Vermiform appendix (tissue), 1 donor: ENCODE measurements around a stretch of chr5.

DNA sequence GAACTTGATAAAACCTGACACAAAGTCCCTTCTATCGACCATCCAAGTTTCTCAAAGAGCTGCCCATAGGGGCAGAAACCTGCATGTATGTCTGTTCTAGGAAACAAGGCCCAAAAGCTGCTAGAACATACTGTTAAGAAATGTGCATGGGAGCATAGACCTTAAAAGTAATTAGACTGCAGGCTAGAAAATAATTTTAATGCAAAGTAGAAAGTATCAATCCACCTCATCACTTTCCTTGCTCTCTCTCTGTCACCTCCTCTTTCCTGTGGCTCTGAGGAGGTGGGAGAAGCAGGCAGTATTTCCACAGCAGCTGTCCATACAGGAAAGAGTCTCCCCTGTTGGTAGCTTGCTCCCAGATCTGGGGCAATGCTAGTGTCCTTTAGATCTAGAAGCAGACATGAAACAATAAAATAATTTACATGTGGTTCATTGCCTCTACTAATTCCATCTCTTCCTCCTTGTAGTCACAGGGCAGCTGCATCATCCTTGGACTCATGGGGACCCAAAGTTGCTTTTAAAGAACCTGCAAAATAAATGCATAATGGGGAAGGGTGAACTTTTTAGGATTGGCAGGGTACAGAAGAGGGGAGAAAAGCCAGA, 9.2 kb upstream of the DNAJC18 start:
- PRO-cap: no peak

DNA sequence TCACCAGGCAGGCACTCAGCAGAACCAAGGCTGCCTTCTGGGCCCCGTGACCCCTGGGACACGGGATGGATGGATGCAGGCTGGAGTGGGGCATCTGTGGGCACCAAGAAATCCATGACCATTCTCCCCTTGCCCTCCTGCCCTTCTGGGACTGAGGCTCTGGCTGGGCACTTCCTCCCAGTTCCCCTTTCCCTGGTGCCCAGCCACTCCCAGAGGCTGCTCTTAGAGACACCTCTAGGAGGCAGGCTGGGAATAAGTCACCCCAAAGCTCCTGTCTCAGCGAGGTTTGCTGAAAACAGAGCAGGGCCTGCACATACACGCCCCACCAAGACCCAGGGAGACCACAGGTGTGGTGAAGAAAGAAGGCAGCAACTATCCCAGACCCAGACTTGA, 951 bp downstream of the STING1 start:
- PRO-cap: no peak

GRCh38 chr5:139503812-139504639, 21.5 kb upstream of the STING1 start:
- PRO-cap: no peak

- PRO-cap: no peak
Observed at GRCh38 chr5:139633200-139634451, 14.5 kb upstream of the CXXC5 start.

GRCh38 chr5:139666550-139667618, 18.7 kb downstream of the CXXC5 start:
- PRO-cap: no peak

DNA sequence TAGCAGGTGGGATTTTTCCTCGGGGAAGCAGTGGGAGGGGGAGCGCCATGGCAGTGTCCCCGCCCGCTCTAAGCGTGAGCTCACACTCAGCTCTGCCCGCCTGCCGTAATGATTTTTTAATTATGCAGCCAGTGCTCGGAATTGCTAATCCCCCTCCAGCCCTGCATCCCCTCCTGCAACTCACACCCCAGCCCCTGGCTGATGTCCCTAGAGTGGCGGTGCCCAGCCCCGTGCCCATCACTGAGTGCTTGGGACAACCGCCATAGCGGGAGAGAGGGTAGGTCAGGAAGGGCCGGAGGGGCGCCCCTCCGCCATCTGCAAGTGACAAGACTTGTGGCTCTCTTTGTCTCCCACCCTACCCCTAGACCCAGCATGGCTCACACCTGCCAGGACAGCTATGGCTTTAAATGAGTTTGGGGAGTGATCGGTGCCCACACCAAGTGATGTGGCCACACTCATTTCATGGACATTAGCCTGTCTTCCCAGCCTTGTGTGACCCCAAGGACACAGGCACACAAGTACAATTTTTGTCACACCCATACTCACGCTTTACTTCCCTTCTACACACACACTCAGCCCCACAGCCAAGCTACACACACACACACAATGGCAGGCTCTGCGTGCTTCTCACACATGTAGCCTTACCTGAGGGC, 21.1 kb downstream of the CXXC5 start:
- PRO-cap: no peak

GRCh38 chr5:139788581-139788918, 7.1 kb upstream of the PSD2 start:
- PRO-cap: no peak

DNA sequence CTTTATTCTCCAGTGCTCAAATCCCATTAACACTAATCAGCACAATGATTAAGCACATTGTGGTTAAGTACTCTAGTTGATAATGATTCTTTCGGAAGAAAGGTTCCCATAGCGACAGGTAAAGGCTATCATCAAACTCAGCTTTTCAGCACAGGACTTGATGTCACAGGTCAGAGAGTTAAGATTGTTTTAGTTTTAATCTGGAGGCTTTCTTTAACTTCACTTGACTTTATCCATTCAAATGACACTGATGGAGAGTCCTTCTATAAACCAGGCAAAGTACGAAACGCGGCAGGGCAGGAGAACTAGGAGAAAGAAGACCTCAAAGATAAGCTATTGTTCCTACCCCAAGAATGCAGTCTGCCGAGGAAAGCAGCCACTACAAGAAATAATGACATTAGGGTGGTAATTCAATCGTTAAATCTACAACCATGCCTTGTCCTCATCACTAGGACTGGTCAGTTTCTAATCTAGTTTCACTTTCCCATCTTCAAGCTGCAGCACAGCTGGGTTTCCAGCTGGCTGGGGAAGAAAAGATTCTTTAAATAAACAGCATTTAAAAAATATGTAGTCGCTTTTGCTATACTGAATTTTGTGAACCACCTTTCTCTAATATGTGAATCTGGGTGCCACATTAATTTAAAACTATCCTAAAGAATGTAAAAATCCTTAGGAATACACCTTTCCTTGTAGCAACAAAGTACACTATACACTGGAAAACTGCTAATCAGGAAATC, 4.5 kb downstream of the NRG2 start:
- PRO-cap: no peak

DNA sequence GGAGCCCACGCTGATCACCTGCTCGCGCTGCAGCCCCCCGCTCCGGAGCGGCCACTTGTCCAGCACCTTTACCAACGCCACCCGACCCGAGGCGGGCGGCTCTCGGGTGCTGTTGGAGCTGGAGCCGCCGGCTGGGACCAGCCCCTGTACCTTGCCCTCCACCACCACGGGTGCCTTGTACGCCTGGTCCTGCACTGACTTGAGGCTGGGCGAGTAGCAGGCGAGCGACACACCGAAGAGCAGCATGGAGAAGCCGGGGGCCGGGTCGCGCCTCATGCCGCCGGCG, 638 bp downstream of the NRG2 start:
- PRO-cap: no peak

- PRO-cap: no peak
Observed at GRCh38 chr5:140108379-140108899, 5.5 kb upstream of the PURA start.

DNA sequence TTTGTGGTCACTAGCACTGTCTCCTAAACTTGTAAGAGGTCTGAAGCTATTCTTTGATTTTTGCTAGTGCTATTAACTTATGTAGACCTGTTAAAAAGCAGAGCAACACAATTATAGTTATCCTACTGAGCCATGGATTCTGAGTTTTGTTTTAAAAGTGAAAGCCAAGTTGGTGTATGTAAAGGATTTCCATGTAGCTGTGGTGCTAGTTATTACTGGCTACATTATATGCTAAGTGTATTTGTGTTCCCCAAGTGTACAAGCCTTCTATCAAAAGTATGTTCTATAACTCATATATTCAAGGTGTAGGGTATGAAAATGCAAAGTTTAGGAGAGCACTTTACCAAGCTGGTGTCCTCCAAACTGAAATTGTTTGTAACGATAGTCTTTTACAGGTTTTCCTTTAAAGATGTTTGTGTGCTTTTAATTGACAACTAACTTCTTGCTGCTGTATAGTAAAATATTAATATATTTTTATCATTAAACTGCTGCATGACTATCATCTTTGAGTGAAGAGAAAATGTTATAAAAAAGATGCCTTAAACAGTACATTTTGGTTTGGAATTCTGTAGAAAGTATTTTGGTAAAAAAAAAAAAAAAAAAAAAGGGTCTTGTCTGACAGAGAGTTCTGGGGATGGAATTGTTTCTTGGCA, 2.5 kb downstream of the PURA start:
- PRO-cap: no peak

DNA sequence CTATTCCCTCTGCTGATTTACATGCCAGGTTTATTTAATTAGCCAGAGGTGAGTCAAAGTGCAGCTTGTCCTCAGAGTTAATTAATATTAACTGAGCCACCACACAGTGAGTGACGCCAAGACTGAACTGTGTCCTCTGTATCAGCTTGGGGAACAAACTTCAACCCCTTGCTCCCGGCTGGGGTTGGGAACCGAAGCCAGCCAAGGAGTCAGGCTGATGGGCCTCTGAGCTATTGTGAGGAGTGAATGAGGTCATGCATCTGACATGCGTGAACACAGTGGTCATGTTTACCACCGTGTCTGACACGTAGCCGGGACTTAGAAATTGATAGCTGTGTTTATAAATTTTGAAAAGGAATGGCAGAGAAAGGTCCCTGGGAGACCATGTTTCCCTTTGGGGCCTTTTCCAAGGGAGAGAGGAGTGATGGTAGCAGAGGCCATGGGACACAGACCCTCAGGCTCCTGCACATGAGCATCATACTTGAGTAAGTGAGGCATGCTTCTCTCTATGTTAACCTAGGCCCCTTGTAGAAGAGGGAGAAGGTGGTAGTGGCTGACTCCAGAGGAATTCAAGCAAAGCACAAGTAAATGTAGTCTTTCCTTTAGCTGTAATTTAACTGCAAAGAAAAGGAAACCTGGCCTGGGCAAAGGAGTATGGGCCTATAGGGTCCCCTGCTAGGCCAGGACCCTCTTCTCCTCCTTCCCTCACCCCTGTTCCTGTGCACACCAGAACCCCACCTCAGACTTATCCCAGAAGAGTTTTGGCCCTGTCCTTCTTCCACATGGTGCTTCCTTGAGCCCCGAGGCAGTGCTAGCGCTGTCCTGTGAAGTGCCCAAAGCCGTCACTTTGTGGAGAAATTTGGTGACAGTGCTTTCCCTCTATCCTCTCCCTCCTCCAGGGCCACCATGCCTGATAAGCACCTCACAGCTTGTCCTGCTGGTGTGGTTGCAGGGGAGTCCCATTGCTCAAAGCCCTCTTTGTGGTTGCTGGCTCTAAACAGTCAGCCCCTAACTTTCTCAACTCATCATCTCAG, 17.4 kb downstream of the IGIP start:
- PRO-cap: no peak

DNA sequence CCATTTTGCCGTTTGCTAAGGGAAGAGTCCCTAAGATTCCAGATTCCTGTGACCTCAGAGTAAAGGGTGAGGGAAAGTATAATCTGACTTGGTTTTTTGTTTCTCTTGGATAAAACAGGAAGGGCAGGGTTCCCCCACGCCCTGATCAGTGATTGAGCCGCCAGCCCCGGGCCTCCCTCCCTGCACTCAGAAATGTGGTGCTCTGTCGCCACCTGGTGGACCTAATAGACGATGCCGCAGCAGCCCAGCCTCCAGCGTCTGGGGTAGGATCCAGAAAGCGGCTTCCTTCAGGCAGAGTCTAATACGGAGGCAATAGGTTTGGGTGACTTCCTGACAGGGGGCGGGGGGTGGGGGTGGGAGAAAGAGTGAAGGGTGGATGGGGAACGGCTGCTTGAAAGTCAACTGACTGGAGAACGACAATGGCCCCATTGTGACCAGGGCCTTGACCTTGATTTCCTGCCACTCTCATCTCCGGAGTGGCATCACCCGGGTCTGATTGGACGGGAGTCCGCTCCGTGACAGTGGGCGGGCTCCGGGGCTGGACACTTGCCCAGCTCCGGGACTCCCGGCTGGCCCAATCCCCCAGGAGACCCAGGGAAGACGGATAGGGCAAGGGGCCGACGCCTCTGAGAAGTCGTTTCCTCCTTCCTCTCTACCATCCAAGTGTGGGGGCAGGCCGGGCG, 17.8 kb upstream of the CYSTM1 start:
- PRO-cap: no peak

DNA sequence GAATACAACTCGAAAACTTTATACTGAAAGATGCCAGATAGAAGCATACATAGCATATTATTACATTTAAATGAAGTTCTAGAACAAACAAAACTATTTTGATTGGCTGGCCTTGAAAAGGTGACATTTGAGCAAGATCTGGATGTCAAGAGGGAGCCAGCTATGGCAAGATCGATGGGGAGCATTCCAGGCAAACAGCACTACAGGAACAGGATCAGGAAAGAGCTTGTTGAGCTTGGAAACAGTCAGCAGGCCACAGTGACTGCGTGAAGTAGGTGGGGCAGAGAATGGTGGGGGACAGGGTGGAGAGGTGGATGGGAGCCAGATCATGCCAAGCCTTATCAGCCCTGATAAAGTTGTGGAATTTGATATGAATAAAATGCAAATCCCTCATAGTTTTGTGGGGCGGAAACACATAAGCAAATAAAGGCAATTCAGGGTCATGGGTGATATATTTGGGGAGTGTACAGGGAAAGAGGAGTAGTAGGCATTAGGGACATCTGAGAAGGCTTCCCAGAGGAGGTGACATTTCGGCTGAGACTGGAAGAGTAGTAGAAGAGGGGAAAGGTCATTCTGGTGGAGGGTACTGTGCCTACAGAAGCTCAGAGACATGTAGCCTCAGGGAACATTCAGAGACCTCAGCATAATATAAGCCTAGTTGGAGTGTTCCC, 9.9 kb upstream of the CYSTM1 start:
- PRO-cap: unidirectional peak, minus-strand start at position 216 of the sequence

DNA sequence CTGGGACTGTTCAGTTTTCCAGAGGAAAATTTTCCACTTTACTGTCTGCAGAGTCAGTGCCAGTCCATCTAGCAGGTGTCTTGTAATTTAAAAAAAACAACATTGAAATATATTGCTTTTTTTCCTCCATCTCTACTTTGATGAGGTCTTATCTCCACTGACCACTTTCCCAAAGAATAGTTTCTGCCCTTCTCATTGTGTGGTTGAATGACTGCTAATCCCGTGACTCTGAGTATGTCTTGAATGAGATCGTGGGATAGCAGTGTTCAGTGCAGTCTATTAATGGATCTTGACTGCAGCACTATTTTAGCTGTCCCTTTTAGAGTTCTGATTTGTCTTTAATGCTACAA, 15.5 kb downstream of the CYSTM1 start:
- PRO-cap: no peak

DNA sequence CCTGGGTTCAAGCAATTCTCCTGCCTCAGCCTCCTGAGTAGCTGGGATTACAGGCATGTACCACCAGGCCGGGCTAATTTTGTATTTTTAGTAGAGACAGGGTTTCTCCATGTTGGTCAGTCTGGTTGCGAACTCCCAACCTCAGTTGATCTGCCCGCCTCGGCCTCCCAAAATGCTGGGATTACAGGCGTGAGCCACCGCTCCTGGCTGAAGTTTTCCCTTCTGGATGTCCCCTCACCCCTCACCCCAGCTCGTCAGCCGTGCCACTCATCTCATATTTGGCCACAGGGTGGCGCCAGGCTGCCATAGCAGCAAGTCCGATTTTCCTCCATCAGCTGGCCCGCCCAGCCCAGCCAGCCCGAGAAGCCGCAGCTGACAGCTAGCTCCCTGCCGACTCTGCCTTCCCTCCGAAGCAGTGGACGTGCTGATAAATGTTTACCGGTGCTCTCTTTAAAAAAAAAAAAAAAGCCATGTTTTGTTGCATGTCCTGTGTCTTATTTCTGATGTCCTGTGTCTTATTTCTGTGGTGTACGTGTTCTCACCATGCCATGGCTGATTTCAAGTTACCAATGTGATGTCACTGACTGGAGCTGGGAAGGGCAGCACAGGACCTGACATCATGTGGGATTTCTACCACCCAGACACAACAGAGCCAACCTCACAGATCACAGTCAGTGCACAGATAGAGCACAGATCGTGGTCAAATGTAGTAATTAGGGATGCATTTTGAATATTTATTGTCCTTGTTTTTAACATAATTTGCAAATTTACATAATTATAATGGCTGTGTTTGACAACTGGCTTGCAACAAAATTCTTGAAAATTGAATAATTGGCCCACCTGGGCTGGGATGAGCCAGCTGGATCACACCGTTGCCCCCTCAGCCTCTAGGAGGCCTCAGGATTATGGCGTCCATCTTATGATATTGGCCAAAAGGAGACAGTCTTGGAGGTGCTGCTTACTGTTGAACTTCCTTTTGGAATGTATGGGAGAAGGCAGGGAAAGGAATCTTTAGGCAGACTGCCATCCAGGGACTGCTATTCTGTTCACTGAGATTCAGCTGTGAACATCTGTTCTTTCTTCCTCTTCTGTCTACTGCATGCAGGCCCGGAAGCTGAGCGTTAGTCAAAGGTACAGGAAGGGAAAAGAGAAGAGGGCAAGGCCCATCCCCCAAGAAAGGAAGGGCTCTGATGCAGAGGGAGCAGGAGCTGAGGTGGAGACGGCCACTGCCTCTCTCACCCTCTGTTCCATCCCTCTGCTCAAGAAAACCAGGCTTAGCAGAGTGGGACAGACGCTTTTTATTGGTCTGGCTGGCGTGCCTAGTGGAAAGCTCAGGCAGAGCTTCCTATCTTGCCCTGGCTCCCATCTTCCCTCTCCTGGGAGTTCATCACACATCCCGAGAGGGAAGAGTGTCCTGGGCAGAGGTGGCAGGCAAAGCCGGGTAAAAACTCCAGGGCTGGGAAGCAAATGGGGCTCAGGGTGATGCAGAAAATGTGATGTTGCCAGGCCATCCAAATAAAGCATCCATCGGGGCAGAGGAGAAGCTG, 58.0 kb downstream of the PFDN1 start:
- PRO-cap: bidirectional peak, plus-strand start at position 1,204 of the sequence, minus-strand start at position 1,097 of the sequence

DNA sequence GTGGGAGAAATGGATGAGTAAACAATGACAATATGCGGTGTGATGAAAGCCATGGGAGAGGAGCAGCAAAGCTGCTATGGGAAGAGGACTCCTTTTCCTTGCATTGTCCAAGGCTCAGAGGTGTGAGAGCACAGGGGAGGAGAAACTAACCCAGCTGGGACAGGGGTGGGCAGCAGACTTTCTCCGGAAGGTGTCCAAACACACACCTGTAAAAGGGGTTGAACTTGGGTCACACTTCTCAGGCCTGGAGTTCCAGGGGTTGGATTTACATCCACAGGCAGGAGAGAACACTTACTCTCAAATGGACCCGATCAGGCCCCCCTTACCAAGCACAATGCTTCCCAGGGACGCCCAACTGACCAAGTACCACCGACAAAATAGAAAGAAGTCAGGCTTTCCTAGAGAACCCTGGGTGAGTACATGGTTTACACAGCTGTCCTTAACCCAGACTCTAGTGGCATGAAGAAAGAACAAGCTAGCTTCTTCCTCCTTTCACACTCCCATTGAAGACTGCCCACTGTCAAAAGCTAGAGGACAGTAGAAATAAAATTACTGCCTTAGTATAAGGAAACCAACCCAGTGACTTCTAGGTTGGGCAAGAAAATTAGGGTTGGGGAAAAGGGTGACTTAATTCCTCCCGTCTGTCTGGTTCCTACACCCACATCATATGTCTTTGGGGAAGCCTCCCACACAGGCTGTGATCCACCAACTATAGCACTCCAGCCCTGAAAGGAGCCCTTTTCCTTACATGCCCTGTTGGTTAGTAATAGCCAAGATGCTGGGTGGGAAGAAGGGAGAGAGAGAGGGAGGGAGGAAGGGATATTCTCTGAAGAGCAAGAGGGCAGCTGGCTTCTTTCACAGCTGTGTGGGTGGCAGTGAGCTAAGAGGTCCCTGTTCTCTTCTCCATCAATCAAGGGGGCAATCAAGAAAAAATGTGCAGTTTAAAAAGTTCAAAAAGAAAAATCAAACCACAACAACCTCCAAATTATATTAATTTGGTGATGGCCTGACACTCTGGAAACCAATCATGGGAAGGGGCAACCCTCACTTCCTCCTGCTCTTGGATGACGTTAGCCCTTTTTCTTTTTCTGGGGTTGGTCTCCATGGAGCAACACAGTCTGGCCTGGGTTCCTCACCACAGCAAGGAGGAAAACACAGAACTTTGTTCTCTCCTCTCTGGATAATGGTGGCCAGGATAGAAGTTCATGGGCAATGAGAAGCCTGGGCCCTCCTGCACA, 21.7 kb upstream of the PFDN1 start:
- PRO-cap: unidirectional peak, plus-strand start at position 1,116 of the sequence

DNA sequence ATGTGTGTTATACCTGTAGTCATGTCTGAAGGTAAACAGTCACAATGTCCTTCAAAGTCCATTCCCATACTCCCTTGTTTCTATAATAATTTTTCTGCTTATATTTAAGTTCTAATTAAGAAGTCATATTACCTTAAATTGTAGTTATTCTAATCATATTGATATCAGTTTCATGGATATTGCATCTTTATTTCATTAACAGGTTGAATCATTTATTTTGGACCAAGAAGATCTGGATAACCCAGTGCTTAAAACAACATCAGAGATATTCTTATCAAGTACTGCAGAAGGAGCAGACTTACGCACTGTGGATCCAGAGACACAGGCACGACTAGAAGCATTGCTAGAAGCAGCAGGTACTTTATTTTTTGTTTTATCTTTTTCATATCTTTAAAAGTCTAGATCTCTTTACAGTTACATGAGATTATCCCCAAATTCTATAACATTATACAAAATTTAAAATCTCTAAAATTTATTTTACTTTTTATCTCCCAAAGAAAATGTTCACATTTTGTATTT, 34.3 kb downstream of the ANKHD1 start:
- PRO-cap: no peak

GRCh38 chr5:140451749-140452302, 50.2 kb downstream of the ANKHD1 start:
- PRO-cap: no peak

- PRO-cap: no peak
Observed at GRCh38 chr5:140506825-140507024, 40.7 kb upstream of the EIF4EBP3 start.